Natural killer cell (primary cell): Measurements from ENCODE around the gene TMED3.

DNA sequence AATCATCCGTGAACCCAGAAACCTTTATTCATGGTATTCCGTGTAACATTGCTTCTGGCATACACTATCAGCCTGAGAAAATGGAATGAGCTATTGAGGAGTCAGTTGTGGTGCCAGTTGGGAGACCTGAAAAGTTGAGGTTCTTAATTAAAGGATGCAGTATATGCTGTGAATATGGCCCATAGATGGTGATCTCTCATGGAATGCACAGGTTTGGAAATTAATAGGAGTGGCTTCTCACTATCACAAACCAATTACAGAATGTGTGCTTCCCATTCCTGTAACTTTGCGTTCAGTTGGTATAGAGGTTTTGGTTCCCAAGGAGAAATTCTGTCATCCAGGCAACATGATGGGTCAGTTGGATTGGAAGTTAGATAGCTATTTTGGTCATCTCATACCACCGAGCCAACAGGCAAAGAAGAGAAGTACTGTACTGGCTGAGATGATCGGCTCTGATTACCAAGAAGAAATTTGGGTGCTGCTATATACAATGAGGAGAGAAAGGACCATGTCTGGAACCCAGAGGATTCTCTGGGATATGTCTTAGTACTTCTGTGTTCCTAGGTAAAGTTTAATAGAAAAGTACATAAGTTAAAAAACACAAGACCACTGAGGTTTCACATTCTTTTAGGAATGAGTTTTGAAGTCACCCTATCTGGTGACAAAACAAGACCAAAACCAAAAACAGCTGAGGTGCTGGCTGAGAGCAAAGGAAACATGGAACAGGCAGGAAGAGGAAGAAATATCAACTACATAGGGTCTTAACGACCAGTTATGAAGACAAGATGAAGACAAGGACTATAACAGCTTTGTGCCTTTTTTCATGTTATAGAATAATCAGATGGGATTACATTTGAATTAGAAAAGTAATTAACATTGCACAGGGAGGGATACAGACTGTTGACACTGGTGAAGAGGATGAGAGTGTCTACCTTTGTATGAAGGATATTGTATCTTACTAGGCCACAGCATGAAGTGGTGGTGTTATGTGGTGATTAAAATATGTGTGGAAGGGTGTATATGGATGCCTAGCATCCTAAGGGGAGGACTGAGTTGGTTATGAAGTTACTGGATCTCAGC is 34.3 kb downstream of the MORF4L1 start:
- PRO-cap: no peak

DNA sequence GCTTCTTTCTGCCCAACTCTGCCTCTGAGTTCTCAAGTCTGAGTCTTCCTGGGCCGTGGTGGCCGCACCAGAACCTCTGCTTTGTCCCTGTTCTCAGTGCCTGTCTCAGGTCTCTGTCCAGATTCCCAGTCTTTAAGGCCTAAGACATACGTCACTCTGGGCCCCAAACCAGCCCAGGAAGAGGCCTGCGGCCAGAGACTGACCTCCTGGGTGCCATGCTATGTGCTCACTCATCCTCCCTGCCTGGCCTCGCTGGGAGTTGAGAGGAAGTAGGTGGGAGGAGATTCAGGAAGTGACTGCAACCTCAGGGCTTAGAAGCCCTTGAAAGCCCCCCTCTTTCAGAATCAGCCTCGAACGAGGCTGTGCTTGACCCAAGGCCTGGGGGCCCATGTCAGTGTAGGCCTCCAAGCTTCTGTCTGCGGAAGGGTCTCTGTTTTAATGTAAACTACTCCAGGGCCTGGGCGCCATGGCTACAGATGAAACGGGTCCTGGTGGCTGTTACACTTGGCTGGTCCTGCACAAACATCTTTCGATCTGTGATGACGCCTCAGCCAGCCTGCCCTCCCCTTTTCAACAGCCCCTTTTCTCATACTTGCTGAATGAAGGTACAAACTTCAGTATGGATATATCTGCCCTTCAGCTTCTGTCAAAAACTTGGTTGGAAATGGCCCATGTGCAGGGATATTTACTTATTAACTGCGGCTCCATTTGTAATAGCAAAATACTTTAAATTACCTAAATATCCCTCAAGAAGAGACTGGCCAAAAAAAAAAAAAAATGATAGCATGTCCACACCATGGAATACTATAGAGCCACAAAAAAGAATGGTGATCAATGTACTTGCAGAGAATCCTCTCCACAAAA is 11.7 kb downstream of the RASGRF1 start:
- PRO-cap: no peak

DNA sequence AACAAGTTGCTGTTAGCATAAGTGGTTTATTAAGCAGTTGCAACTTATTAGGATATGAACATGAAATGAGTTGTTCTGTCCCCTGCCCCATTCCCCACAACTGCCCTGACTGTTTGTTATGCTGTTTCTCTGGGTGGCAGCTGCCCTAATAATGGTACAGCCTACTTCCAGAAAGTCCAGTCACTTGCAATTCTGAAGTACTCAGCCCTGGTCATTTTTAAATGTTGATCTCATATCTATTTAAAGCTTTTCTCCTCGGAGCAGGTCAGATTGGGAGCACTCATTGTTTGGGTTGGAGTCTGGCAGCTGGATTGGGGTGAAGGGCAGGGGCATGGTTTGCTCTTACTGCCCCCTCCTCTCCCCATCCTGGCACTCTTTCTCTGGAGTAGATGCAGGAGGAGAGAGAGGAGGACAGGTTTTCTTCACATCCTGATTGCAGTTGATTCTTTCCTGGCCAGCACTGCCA is 62.8 kb upstream of the ANKRD34C start:
- PRO-cap: no peak

DNA sequence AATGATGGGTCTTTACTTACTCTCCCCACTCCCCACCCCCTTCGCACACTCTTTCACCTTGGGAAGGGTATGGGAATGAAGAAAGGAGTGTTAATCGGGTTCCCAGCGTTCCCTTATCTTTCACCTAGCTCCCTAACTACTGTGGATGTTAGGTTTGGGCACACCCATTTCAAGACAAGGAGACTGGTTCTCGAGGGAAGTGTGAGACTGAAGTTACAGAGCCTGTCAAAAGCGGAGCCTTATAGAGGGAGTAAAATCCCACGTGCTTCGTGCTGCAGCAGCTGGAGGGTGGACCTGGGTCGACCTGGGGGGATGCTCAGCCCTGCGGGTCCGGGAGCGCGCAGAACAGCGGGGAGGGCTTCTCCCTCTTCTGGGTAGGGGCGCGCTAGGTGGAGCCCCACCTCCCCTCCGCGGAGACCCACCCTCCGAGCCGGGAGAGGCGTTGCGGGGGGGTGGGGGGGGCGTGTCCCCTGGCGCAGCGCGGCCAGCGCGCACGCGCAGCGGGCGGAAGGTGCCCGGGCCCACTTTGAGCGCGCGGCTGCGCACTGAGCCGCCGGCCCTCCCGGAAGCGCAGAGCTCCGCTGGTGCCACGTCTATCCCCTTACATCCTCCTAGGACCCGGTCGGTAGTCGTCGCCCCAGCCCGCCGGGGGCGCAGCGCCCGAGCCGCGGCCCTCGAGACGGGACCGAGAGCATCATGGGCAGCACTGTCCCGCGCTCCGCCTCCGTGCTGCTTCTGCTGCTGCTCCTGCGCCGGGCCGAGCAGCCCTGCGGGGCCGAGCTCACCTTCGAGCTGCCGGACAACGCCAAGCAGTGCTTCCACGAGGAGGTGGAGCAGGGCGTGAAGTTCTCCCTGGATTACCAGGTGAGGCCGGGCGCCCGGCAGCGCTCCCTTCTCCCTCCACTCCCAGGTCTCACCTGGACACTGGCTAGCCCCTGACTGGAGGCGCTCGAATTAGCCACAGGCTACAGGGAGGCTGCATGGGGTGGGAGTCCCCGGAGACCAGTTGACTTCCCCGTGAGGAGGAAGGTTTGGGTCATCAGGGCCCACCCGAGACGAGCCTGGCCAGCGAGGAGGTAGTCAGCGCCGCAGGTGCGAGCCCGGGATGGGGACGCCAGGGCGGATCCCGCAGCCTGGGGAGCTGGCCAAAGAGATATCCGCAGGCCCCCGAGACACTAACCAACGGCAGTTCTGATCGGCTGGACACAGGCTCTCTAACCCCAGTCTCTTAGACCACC is at the start of gene TMED3:
Gene TMED3, plus strand, starts transcription at position 559 of the 1,238 bp plus-strand sequence.
- PRO-cap: unidirectional peak, plus-strand start at position 573 of the sequence

GRCh38 chr15:79922629-79923561 is 26.1 kb upstream of the MTHFS start:
- PRO-cap: bidirectional peak, plus-strand start at chr15:79923247, minus-strand start at chr15:79923190; unidirectional peak, minus-strand start at chr15:79923438

DNA sequence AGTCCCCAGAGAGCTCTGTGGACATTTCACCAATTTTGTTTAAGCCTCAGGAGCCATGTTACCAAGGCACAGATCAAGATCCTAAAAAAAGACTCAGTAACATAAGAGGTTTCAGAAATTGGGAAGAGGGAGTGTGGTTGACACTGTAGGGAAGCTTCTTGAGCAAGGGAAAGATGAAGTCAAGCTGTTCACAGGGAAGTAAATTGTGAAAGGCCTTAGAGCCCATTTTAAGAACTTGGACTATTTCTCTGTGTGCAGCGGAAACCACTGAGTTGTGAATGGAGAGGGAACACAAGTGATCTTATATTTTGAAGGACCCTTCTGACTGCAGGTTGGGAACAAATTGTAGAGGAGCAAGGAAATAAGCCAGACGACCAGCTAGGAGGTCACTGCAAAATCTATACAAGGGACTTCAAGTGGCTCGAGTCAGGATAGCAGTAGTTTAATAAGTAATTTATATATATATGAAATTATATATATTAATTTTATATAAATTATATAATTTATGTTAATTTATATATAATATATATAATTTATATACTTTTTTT is 18.6 kb downstream of the BCL2A1 start:
- PRO-cap: no peak

- PRO-cap: no peak
Observed at GRCh38 chr15:79956481-79956961, 14.5 kb downstream of the BCL2A1 start.

GRCh38 chr15:79967589-79968723 is 3.0 kb downstream of the BCL2A1 start:
- PRO-cap: bidirectional peak, plus-strand start at chr15:79968432, minus-strand start at chr15:79968329

GRCh38 chr15:80160427-80161114 is 7.8 kb downstream of the FAH start:
- PRO-cap: no peak

DNA sequence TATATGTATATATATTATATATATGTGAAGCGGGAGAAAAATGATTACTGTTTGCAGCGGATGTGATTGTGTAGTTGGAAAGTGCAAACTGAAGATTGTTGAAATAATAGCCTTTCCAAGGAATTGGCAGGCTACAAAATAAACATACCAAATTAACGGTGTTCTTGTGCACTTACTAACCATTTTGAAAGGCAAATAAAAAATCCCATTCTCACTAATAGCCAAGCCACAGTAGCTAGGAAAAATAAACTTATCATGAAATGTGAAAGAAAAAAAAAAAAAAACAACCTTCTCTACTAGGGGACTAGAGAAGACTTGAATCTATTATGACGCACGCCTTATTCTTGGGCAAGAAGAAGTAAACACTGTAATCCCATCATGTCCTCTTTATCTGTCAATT is 633 bp upstream of the CTXND1 start:
- PRO-cap: no peak

DNA sequence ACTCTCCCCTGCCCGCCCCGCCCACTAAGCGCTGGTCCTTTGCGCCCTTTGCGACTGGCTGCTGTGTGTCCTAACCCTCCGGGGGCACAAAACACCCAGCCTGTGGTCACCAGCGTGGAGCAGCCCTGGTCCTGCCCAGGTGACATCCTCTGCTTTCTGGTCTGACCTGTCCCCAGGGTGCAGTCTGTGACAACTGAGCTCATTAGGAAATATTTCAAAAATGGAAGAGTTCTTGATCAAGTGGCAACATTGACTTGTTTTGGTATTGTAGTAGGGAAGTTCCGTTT is 760 bp downstream of the ARNT2 start:
- PRO-cap: no peak

DNA sequence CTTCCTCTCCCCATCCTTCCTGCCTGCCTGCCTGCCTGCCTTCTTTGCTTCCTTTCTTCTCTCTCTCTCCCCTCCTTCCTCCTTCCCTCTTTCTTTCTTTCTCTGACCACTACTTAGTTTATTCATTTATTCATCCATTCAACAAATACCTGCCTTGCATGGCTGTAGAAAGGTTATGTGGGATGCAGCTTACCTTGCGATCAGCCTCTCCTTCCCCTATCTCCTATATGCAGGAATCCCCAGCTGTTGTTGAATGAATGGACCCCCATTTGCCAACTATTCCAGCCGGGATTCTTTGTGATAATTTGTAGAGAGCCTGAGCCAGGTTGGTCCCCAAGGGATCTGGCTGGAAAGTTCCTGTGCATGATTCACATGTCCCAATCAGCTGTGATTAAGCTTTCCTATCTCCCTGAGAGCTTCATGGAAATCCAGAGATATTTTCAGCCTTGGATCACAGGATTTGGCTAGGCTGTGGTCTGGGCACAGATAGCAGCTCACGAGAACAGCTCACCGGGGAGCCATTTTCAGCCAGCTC is 76.6 kb downstream of the ARNT2 start:
- PRO-cap: no peak

DNA sequence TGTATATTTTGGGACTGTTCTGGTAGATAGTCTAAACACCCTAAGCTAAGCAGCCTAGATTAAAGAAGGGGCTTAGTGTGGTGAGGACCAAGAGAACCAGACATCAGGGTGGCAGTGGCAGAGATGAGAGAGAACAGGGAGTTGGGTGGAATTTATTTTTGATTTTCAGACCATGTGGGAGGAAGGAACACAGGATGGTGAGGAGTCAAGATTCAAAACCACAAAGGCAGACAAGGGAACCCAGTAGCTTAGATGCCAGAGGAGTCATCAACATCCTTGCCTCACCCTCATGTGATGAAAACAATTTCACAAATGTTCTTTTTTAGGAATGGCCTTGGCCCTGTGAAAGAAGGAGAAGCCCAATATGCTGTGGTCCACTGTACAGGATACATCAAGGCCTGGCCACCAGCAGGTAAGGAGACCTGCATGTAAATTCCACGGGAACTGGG is 109.8 kb downstream of the ARNT2 start:
- PRO-cap: no peak

DNA sequence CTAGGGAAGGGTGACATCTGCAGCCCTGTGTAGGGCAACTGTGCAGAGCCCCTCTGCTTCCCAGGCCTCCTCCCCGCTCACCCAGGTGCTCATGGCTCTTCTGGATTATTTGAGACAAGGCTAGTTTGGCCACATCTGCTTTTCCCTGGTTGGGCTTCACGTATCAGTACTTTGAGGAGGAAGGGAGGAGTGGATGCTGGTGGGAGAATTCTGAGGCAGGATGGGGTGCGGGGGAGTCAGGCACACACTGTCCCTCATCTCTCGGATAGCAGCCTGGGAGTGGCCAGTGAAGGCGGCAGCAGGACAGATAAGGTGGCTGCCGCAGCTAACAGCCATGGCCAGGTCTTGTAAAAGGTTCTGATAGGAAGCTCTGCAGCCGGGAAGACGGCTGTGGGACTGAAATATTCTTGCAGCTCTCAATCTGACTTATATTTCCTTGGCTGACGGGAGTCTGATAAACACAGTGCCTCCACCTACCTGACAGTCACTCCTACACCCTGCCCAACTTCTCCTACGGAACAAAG is 87.3 kb downstream of the MESD start:
- PRO-cap: no peak

- PRO-cap: no peak
Observed at GRCh38 chr15:80999408-81000725, 856 bp upstream of the TLNRD1 start.

GRCh38 chr15:81001257-81002303 is 857 bp downstream of the TLNRD1 start:
- PRO-cap: bidirectional peak, plus-strand start at chr15:81001930, minus-strand start at chr15:81001678

DNA sequence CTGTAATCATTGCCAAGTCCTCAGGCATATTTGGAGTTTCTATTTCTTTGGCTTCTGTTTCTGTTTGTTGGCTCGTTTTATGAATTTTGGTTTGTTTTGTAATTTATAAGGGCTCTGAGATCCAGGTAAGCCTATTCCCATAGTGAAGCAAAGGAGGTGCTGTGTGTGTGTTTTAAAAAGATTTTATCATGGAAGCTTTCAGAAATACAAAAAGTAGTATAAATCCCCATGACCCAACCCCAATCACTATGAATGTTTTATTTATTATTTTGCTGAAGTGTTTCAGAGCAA is 32.2 kb downstream of the TLNRD1 start:
- PRO-cap: no peak

- PRO-cap: no peak
Observed at GRCh38 chr15:81061506-81061953, 60.8 kb downstream of the TLNRD1 start.

DNA sequence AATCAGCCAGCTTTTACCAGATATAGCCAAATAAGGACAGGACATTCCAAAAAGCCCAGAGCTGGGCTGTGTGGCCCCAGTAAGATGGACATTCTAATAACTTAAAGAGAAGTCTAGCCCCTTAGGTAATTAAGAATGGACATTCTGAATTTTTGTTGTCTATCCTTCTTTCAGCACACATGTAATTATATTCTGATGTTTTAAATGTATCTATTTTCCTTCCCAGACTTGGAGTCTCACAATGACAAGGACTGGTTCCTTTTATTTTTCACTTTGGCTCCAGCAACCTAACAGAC is 48.1 kb downstream of the STARD5 start:
- PRO-cap: no peak

- PRO-cap: no peak
Observed at GRCh38 chr15:81870847-81871453, 174.9 kb downstream of the MEX3B start.